Vermiform appendix (tissue), 1 donor: ENCODE results near the gene GTSF1L.

- PRO-cap = no peak
Observed at GRCh38 chr20:40422988-40423187, 266.1 kb downstream of the MAFB start.

GRCh38 chr20:40443814-40444078 lies 245.3 kb downstream of the MAFB start:
- PRO-cap = no peak

GRCh38 chr20:40583609-40584083 lies 105.4 kb downstream of the MAFB start:
- PRO-cap = no peak

GRCh38 chr20:40658382-40659094 lies 30.5 kb downstream of the MAFB start:
- PRO-cap = no peak

DNA sequence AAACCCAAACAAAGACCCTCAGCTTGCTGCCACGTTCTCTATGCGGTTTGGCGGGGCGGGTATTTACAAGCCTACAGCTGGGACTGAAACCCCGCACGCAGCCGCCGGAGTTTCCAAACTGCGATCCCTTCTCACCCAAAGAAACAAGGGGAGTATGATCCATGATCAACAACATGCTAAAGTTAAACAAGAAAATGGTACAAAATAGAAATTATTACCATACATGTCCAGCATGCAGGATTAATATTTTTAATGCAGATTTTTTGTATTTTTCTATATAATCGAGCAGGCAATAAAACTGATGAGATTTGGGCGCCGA lies 2.1 kb downstream of the MAFB start:
- PRO-cap = no peak

- PRO-cap = unidirectional peak, minus-strand start at chr20:41005474
Observed at GRCh38 chr20:41005128-41005859, 23.3 kb upstream of the TOP1 start.

GRCh38 chr20:41116093-41116548 lies 21.2 kb upstream of the PLCG1 start:
- PRO-cap = no peak

DNA sequence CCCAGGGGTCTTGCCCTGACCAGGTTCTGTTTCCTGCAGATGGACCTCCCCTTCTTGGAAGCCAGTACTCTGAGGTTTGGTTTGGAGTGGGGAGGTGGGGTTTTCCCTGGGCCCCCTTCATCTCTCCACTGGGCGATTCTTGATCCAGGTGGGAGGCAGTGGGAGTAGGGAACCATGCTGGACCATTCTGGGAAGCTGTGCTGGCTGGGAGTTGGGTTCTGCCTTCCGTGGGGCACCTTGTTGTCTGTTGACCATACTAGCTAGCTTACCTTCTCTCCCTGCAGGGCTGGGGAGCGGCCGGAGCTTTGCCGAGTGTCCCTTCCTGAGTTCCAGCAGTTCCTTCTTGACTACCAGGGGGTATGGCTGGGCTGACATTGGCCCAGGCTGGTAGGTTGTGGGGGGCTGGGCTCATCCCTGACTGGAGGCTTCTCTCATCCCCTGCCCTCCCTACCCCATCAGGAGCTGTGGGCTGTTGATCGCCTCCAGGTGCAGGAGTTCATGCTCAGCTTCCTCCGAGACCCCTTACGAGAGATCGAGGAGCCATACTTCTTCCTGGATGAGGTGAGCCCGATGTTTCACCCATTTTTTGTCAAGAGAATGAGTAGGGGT lies 25.7 kb downstream of the PLCG1 start:
- PRO-cap = no peak

- PRO-cap = no peak
Observed at GRCh38 chr20:41177217-41178035, 40.1 kb downstream of the PLCG1 start.

GRCh38 chr20:41366315-41366628 lies 346 bp downstream of the EMILIN3 start:
- PRO-cap = no peak

GRCh38 chr20:41414972-41415647 lies 48.5 kb upstream of the EMILIN3 start:
- PRO-cap = no peak

GRCh38 chr20:42113349-42113776 lies 495.2 kb upstream of the CHD6 start:
- PRO-cap = unidirectional peak, plus-strand start at chr20:42113537

GRCh38 chr20:42484341-42484934 lies 705.3 kb downstream of the PTPRT start:
- PRO-cap = no peak

DNA sequence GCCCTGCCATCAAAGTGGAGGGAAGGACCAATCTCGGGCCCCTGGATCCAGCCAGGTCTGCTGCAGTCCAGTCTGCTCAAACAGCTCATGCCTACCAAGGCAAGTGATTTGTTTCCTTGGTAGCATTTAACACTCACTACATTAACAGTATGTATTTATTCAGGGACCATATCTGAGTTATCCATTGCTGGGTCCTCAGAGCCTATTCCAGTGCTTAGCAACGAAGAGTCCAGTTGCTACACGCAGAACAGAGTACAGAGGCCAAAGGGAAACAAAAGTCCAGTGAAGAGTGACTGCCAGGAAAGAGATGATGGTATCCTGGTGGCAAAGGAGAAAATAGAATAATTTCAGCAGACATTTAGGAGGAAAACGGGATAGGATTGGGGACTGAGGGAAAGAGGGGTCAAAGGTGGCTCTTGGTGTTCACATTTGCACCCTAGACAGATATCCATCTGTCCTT lies 352.2 kb downstream of the PTPRT start:
- PRO-cap = no peak

GRCh38 chr20:43062271-43062658 lies 127.4 kb downstream of the PTPRT start:
- PRO-cap = no peak

GRCh38 chr20:43461564-43462373 lies 4.1 kb downstream of the SRSF6 start:
- PRO-cap = no peak

- PRO-cap = no peak
Observed at GRCh38 chr20:43726654-43727146, at the start of gene GTSF1L. TSS of gene GTSF1L (minus strand) at chr20:43727002.

DNA sequence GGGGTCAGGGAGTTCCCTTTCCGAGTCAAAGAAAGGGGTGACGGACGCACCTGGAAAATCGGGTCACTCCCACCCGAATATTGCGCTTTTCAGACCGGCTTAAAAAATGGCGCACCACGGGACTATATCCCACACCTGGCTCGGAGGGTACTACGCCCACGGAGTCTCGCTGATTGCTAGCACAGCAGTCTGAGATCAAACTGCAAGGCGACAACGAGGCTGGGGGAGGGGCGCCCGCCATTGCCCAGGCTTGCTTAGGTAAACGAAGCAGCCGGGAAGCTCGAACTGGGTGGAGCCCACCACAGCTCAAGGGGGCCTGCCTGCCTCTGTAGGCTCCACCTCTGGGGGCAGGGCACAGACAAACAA lies 87.9 kb upstream of the GTSF1L start:
- PRO-cap = no peak

- PRO-cap = no peak
Observed at GRCh38 chr20:43892863-43893104, 21.9 kb upstream of the TOX2 start.

DNA sequence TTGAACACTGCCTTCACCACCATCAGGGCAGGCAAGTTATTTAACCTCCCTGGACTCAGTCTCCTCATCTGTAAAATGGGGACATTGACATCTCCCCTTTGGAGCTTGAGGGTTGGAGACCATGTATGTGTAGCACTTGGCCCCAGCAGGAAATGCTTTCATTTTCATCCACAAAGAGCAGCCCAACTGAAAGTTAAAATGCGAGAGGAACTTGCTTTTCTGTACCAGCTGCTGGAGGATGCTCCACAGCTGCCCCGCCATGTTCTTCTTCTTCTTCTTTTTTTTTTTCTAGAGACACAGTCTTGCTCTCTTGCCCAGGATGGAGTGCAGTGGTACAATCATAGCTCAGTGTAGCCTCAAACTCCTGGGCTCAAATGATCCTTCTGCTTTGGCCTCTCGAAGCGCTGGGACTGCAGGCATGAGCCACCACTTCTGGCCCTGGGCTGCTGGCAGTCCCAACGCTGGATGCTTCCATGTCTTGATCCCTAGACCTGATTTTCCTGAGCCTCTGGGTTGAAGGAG lies 6.8 kb downstream of the TOX2 start:
- PRO-cap = no peak